Islet of Langerhans (tissue), 1 donor: ENCODE measurements around a stretch of chr11.

- RRBS: no CpG with 5 or more reads among the region's 24 CpGs
Measured at GRCh38 chr11:914609-915490, 4.2 kb upstream of the CHID1 start.

GRCh38 chr11:970258-970867, 44.7 kb downstream of the AP2A2 start:
- RRBS: no CpG with 5 or more reads among the region's 28 CpGs

GRCh38 chr11:975842-976256, 50.2 kb downstream of the AP2A2 start:
- RRBS: no CpG with 5 or more reads among the region's 15 CpGs

DNA sequence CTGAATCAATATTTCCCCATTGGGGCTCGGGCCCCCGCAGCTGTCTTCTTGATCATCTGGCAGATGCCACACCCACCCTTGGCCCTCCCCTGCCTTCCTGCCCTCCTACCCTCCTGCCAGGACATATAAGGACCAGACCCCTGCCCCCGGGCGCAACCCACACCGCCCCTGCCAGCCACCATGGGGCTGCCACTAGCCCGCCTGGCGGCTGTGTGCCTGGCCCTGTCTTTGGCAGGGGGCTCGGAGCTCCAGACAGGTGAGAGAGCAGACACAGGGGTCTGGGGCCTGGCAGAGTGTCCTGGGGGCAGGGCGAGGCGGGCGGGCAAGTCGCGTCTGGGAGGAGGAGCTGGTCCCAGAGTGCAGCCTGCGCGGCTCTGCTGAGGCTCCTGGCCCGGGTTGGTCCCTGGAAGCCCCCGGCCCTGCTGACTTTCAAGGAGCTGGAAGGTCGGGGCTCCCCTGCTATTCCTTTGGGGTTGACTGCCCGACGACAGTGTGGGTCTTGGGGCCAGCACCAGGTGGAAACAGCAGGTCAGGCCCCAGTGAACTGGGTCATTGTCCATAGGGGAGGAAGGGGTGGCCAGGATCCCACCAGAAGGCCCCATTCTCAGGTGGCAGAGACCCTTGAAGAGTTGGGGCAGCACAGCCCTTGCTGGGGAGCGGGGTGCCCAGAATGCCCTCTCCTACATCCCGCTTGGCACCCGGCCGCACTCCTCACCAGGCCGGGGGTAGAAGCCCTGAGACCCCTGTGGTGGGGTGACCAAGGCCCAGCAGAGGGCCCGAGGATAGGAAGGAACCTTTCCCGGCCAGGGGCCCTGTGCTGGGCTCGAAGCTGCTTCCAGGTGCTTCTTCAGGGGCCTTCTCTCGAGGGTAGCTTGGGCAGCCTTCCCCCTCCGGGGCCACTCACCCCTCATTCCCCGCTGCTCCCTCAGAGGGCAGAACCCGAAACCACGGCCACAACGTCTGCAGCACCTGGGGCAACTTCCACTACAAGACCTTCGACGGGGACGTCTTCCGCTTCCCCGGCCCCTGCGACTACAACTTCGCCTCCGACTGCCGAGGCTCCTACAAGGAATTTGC, 38.5 kb upstream of the MUC6 start:
- RRBS: 83% methylated on average over 11 of the region's 43 CpGs

- RRBS: 88% methylated on average over 16 of the region's 44 CpGs
Measured at GRCh38 chr11:1078118-1078659, 41.7 kb upstream of the MUC6 start.

DNA sequence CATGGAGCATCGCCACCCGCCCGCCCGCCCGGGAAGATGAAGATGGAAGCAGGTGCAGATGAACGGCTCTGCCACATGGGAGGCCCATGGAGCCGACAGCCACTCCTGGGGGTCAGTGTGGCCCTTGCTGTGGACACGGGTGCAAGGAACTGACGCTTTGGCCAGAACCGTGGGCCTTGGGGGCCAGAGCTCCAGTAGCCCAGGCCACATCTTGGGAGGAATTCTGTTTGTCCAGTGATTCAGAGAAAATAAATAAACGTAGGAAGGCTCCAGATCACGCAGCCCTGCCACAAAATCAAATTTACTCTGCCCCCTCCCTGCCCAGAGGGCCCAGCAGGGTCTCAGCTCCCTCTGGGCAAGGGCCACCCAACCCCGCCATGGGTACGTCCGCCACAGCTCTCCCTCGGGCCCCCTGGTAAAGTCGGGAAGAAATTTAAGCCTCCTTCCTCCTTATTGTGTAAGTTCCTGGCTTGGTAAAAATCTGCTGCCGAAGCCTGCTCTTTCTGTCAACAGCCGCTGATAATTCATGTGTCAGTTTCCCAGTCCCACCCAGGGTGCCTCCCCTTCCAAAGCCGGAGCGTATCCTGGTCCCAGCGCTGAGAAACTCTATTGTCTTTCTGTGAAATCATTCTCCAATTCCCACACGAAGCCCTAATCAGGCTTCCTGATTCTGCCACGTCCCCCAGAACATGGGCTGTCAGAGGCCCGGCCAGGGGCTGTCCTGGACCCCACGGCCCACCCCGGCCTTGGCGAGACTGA, 6.9 kb upstream of the MUC5AC start:
- RRBS: 16% methylated on average over 2 of the region's 28 CpGs

- RRBS: 49% methylated on average over 12 of the region's 34 CpGs
Measured at GRCh38 chr11:1203390-1204276, 19.2 kb upstream of the MUC5B start.

DNA sequence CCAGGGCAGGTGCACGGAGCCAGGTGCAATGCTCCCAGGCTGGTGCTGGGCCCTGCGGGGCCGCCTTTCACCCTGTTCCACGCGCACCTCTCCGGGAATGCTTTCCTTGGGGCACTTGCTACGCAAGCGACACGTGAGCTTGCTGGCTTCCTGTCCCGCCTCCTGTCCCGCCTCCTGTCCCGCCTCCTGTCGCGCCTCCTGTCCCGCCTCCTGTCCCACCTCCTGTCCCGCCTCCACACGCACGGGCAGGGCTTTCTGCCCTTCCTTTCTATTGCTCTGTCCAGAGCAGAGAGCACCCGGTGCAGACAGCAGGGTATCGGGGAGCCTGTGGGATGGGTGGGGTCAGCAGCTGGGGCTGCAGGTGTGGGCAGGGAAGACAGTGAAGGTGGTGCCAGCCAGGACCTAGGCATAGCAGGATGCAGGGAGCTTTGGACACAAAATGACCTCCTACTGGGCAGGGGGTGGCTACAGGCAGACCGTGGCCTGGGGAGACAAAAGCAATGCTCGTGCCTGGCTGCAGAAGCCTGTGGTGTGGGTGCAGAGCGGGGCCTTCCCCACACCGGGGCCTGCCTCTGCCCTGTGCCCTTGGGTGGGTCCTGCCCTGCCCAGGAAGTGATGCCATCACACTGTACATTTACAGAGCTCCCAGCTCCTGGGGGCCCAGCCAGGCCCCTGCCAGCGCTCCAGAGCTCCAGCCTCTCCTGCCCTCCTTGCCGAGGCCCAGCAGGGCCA, 39.9 kb downstream of the MUC5B start:
- RRBS: no CpG with 5 or more reads among the region's 26 CpGs

- RRBS: 13% methylated on average over 3 of the region's 21 CpGs
Measured at GRCh38 chr11:1302313-1303164, 6.9 kb downstream of the TOLLIP start.

- RRBS: no CpG with 5 or more reads among the region's 9 CpGs
Measured at GRCh38 chr11:1310807-1311366, 1.5 kb upstream of the TOLLIP start.

DNA sequence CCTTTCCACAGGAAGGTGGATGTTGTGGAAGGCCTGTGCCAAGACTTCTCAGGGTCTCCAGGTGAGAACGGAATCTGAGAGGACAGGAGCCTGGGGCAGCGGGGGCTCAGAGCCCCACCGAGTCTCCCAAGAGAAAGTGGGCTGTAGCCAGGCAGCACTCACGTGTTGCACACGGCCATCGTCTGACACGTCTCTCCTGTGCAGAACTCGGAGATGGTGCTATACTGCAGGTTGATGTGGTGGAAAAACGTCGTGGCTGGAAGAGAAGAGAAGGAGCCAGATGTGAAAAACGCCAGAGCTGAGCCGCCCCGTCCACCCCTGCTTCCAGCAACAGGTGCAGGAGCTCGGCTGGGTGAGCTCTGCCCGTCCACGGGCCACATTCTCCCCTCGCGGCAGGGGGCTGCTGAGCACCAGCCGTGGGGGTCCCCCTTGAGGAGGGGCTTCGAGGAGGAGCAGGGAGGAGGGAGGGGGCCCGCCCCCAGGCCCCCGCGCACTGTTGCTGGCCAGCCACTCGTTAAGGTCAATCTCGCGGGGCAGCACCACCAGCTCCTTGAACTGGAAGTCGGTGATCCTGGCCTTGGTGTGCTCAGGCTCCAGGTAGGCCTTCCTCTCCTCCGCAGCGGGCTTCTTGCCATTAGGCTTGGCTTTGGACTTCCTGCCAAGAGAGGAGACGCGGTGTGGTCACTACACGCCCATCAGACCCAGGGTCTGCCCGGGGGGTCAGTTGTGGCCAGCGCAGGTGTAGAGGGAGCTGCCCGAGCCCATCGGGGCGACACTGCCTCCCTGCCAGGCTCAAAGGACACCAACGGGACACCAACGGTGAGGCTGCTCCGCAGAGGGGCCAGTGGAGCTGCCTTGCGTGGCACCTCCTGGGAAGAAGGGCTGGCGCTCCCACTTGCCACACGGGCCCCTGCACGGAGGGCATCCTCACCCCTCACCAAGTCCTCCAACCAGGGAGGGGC, 6.1 kb downstream of the MOB2 start:
- RRBS: no CpG with 5 or more reads among the region's 44 CpGs

DNA sequence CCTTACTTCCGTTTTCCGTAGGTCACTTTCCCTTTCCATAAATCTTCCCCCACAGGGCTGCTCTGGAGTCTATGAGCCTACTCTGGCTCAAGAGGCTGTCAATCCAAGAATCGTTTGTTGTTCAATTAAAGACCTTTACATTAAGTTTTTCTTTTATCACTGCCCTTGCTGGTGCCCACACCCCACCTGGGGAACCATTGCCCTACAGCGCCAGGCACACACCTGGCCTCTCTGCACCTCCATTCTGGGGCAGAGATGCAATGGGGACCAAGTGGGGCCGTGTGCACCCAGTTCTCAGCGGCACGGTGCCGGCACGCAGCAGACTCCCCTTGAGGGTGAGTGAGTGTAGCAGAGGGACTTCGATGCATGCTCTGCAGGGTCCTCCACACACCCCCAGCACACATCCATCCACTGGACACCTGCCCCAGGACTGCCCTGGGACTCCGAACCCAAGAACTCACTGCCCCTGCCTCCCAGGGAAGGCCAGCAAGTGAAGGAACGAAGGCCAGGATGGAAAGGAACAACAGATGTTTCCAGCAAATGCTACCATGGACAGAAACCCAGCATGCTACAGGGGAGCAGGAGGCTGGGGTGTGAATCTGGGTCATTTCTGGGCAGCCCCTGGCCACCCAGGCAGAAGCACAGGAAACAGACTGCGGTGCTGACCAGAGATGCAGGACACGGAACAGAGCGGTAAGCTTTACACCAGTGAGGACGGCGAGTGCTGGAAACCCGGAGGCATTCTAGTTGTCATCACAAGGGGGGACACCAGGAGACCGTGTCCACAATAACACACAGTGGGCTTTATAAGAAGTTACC, 32.5 kb upstream of the MOB2 start:
- RRBS: no CpG with 5 or more reads among the region's 19 CpGs

- RRBS: no CpG with 5 or more reads among the region's 22 CpGs
Measured at GRCh38 chr11:1662550-1663406, 33.2 kb downstream of the KRTAP5-5 start.

GRCh38 chr11:1733495-1733842, 16.9 kb downstream of the IFITM10 start:
- RRBS: no CpG with 5 or more reads among the region's 7 CpGs

GRCh38 chr11:1743553-1744492, 6.6 kb downstream of the IFITM10 start:
- RRBS: no CpG with 5 or more reads among the region's 20 CpGs

- RRBS: 46% methylated on average over 5 of the region's 34 CpGs
Measured at GRCh38 chr11:1744493-1745793, 5.5 kb downstream of the IFITM10 start.

GRCh38 chr11:1748056-1748580, 2.3 kb downstream of the IFITM10 start:
- RRBS: 24% methylated on average over 8 of the region's 40 CpGs

DNA sequence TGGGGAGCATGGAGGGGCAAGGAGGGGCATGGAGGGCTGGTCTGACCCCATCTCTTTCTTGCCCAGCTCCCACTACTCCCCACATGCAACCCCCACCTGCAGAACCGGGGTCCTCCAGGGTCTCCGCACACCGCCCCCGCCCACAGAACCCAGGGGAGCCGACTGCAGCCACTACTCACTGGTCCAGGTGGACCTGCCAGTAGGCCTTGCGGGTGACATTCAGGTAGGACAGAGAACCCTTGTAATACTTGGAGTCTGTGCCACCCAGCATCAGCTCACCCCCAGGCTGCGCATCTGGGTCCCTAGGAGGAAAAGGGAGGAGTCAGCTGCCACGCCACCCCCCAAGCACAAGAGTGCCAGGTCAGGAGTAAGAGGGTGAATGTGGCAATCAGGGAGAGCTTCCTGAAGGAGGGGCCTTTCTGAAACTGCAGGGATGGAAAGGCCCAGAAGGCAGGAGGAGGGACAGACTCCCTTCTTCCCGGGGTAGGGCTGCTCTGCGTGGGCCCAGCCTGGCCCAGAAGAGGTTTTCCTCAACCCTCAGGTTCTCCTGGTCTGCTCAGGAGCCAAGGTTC, 4.4 kb upstream of the IFITM10 start:
- RRBS: no CpG with 5 or more reads among the region's 10 CpGs

DNA sequence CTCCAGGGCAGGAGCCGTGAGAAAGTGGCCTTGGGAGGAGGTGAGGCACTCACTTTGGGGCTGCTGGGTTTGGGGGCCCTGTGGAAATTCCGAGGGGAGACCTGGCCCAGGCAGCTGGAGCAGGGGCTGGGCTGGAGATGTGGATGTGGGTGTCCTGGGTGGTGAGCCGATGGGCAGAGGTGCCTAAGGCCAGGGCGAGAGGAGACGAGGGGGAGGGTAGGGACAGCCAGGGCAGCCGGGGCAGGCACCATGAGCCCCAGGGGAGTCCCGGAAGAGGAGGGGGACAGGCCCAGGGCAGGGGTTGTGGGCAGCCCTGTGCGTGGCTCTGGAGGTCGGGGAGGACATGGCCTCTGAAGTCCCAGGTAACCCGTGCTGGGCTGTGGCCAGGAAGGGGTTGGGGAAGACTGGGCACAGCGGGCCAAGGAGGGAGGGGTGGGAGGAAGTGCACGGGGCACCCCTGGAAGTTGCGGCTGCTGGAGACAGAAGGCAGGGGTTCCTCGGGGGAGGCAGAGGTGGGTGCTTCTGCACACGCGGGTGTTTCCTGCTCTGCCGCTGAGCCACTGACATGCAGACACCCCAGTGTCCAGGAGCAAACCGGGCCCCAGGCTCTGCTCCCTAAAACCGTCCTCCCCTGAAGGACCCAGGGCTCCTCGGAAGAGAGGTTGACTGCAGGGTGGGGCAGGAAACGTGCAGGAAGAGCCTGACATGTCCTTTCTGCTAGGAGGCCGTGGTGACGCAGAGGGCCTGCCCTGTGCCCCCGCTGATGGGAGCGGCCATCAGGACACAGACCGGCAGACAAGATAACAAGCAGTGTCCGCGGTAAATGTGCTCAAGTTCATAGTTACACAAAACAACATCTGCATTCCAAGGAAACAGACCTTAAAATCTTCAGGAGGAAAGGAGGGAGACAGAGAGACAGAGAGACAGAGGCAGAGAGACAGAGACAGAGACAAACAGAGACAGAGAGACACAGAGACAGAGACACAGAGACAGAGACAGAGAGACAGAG, 5.5 kb downstream of the TNNI2 start:
- RRBS: no CpG with 5 or more reads among the region's 28 CpGs

- RRBS: no CpG with 5 or more reads among the region's 2 CpGs
Measured at GRCh38 chr11:1860067-1860820, 7.4 kb downstream of the LSP1 start.